Peripheral blood mononuclear cell (primary cell): Measurements from ENCODE around the genes PRR20G and PODXL2.

DNA sequence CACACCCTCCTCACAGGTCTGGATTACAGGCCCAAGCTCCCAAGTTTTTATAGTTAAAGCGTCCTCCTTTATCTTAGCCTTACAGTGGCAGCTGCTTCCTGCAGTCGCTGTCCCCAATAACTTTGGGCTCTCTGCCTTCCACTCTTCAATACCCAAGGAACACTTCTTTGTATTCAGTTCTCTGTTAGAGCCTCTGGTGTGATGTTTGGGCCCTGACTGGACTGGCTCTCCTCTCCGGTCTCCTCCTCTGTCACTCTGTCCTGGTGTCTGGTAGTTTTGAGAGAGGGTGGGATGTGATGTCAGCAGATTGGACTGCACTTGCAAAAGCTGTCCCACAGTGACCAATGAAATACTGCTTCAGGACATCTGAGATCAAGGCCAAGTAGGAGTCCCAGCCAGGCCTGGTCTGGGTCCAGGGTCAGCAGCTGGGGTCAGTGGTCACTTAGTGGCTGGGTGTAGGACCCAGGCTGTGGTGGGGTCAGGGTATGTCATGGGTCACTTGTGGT is 21.0 kb downstream of the ALDH1L1 start:
- PRO-cap, 8 experiments: no peak in any of the 8 experiments

DNA sequence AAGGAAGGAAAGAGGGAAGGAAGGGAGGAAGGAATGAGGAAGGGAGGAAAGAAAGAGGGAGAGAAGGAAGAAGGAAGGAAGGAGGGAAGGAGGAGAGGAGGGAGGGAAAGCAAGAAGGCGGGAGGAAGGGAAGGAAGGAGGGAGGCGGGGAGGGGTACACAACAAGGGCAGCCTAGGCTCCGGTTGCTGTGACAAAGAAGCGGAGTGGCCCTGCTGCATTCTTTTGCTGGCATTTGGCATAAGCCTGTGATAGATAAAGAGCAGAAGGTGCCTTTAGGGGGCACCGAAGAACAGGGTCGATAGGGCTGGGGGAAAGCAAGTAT is 32.1 kb upstream of the ALDH1L1 start:
- PRO-cap, 8 experiments: no peak in any of the 8 experiments

DNA sequence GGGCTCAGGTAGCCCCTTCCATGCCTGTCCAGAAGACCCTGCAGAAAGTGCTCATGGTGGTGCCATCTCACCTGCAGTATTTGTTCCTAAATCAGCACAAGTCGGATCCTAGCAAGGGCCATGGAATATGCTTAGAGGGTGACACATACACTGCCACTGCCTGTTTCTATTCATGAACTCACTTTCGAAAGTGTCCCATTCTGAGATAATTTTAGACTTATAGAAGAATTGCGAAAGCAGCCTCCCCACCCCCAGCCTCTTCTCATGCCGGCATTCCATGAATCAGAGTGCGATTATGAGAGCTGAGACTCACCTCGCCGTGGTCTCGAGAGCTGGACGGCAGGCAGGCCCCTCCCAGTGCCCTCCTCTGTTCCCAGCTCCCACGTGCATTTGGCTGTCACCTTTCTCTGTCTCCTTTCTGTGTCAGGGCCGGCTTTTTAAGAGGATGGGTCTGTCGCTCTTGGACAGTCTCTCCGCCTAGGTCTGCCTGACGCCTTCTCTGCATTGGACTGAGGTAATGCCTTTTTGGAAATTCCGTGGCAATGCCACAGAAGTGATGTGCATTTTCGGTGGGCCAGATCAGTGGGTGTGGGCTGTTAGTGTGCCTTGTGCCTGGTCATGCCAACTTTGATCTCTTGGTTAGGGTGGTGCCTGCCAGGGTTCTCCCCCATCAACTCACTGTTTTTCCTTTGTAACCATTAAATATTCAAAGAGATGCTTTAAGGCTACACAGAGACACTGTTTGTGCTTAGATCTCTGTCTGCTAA is 63.4 kb downstream of the KLF15 start:
- PRO-cap, 8 experiments: no peak in any of the 8 experiments

DNA sequence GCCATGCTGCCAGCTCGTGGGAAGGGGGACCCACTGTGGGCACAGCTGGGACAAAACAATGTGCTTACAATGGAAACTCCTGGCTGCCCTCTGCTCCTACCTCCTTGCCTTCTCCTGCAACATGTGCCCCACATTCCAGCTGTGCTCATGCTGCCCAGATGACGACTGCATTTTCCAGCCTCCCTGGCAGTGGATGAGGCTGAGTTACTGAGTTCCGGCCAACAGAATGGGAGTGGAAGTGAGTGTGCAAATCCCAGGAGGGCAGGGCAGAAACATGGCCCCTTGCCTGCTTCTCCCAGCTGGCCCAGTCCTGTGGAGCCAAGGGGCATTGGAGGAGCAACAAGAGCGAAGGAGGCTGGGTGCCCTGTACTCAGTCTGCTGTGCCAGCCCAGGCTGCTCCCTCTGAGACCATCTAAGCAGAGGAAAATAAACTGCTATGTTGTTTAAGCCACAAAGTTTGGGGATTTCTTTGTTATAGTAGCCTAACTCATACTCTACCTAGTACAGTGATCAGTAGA is 17.1 kb downstream of the KLF15 start:
- PRO-cap, 8 experiments: no peak in any of the 8 experiments

GRCh38 chr3:126354734-126355199 is 2.4 kb downstream of the KLF15 start:
- PRO-cap, 8 experiments: no peak in any of the 8 experiments

DNA sequence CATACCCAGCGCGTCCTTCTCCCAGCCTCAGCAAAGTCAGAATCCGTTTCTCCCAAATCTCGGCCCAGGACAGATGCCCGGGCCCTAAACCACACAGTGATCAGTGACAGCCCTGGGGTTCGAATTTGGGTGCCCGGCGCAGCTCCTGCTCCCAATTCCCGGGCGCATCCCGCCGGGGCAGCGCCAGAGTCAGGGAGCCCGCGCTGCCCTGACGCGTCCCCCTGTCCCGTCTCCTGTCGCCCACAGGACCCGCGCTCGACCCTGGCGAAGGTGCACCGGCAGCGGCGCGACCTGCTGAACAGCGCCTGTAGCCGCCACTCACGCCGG is 17.3 kb downstream of the C3orf22 start:
- PRO-cap, 8 experiments: no peak in any of the 8 experiments

DNA sequence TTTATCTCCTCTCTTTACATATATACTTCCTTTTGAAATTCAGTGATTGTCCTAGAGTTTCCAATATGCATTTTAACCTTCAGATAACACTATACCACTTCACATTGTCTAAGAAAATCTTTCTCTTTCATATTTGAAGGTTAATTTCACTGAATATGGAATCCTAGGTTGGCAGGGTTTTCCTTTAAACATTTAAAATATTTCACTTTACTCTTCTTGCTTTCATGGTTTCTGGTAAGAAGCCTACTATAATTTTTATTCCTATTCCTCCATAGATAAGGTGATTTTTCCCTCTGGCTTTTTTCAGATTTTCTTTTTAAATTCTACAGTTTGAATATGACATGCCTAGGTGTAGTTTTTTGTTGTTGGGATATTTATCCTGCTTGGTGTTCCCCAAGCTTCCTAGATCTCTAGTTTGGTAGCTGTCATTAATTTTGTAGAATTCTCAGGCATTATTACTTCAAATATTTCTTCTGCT is 42.1 kb upstream of the C3orf22 start:
- PRO-cap, 8 experiments: no peak in any of the 8 experiments

DNA sequence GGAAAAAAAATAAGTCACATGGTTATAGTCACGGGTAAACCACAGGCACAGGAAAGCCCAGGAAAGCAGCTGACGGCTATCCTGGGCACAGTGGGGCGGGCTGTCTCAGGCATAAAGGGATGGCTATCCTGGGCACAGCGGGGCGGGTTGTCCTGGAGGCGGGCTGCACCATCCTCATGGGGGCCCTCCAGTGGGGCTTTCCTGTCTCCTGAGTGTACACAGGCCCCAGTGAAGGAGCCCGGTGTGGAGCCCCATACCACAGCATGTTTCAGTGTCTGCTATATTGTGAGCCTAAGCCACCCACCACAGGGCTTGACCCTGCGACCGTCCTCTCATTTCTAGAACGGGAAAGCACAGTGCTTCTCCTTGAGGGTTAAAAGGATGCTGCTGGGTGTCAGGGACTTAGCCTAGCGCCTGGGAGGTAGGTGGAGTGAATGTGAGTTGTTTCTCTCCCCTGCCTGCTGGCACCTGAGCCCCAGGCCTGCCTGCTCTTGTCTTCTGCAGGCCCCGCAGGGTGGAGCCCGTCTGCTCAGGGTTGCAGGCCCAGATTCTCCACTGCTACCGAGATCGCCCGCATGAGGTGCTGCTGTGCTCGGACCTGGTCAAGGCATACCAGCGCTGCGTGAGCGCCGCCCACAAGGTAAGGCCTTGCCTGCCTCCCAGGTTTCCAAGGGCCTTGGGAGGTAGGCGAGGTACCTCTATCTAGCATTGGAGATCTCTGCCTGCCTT is 25.8 kb upstream of the PLXNA1 start:
- PRO-cap, 8 experiments: no peak in any of the 8 experiments

GRCh38 chr3:126961192-126961546 is 21.7 kb upstream of the PLXNA1 start:
- PRO-cap, 8 experiments: no peak in any of the 8 experiments

GRCh38 chr3:127287815-127288386 is at the start of gene PRR20G:
Gene PRR20G, minus strand, starts transcription at chr3:127288046.
- PRO-cap, 8 experiments: no peak in any of the 8 experiments

DNA sequence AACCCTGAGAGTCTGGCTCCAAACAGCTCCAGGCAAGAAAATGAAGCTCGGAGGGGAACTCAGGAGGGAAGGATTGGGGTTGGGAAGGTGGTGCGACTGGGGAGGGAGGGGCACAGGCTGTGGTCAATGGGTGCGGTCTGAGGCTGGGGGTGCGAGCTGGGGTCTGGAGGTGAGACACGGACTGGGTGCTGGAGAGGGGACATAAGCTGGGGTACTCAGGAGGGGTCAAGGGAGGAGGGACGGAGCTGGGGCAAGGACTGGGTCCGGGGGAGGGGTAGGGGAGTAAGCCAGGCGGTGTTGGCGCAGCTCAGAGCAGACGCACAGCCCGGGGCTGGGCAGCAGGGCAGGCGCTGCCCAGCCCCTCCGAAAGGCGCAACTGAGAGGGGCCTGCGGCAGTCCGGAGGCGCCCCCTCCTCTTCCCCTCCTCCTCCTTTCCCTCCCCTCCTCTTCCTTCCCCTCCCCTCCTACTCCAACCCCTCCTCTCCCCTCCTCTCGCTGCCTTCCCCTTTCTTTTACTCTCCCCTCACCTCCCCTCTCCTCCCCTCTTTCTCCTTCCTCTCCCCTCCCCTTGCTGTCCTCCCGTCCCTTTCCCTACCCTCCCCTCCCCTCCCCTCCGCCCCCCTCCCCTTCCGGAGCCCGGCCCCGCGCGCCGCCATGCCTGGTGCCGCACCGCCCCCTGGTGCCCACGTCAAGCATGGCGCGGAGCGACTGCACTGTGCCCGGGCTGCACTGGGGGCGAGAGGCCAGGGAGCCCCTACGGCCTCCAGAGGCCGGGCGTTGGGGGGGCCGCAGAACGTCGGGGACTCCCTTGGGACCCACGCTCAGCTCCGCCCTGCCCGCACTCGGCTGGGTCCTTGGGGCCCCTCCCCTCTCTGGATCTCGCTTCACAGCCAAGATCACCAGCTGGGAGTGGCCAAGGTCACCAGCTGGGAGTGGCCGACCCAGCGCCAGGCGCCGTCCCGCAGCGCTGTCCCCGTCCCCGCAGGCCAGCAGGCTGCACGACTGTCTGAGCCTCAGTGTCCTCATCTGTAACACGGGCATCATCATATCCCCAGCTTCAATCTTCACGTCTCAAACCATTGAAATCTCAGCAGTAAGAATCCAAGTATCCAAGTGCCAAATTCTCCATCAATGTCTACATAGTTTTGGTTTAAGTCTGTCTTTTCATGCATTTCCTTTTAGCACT is 42.9 kb downstream of the TPRA1 start:
- PRO-cap, 8 experiments: no peak in any of the 8 experiments

DNA sequence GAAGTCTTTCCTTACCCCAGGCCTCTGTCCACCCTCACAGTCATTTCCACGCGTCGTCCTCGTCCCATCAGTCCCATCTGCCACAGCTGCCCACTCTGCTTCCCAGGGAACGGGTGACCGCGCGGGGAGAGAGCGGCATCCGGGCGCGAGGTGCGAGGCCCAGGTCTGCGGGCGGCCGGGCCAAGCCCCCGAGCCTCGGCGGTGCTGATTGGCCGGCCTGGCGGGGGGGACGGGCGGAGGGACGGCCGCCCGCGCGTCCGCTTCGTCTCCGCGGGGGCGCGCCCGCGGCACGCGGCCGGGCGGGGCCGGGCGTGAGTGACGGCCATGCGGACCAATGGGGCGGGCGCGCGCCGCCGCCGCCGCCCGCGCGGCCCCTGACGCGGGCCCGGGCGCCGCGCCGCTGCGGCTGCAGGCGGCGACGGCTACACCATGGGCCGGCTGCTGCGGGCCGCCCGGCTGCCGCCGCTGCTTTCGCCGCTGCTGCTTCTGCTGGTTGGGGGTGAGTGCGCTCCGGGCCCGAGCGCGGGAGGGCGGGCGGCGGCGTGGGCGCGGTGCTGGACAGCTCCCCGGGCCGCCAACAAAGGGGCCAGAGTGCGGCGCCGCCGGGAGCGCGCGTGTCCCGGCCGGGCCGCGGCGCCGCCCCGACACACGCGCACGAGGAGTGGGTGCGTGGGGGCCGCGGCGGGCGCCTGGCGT is at the start of gene PODXL2:
Gene PODXL2 (plus strand): TSS at position 395 of the 696 bp plus-strand sequence.
- PRO-cap, 8 experiments: no peak in any of the 8 experiments

DNA sequence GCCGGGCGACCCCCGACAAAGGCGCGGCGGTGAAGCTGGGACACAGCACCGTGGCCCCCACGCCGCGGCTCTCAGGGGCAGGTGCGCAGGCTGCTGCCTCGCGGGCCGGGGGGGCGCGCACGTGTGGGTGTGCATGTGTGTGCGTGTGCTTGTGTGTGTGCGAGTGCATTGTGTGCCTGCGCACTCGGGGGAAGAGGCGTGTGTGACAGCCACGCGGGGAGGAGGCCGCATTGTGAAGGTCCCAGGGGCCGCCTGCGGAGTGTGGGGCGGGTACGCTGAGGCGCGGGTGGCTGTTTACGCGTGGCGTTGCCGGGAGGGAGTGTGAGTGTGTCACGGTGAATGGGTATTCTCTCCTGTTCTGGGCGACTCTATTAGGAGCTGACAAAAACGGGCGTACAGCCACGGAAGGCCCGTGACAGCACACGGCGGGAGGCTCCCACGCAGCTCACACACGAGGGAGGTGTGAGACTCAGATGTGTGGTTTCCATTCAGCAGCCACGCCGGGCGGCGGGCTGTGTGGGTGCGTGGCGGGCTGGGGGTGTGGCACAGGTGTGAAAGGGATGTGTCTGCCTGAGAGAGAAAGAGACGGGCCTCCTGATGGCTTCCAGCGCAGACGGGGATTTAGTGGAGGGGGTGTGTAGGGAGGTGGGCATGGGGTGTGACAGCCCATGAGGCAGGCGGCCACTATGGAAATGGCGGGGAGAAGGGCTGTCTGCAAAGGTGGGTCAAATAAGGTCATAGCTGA is 674 bp downstream of the PODXL2 start:
- PRO-cap, 8 experiments: no peak in any of the 8 experiments

- PRO-cap, 8 experiments: peak in 7 of 8 experiments; most common plus-strand start chr3:127729827 (in 7)
Observed at GRCh38 chr3:127729533-127730311, 57.0 kb downstream of the ABTB1 start.

DNA sequence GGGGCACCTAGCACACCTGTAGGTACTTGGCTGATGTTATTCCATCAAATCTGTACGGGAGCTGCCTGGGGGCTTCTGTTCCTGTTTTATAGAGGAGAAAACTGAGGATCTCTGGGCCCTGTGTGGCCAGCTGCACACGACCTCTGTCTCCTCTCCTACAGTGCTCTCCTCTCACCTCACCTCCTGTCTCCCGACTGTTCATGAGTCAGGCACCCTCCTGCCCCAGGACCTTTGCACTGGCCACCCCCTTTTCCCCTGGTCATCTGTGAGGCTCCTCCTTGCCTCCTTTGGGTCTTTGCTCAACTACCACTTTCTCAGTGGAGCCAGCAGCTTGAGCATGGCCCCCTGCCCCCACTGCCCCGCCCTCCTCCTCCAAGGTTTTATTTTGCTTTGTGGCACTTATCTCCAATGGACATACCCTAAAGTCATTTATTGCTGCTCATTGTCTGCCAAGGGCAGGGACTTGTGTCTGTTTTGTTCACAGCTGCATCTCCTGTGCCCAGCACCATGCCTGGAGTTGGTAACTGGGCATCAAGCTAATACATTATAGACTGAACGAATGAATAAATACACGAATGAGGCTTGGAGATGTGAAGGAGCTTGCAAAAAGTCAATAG is 64.3 kb downstream of the MGLL start:
- PRO-cap, 8 experiments: no peak in any of the 8 experiments

- PRO-cap, 8 experiments: peak in 5 of 8 experiments; most common plus-strand start chr3:127761682 (in 3); most common minus-strand start chr3:127761529 (in 3)
Observed at GRCh38 chr3:127760993-127761977, 61.0 kb downstream of the MGLL start.

DNA sequence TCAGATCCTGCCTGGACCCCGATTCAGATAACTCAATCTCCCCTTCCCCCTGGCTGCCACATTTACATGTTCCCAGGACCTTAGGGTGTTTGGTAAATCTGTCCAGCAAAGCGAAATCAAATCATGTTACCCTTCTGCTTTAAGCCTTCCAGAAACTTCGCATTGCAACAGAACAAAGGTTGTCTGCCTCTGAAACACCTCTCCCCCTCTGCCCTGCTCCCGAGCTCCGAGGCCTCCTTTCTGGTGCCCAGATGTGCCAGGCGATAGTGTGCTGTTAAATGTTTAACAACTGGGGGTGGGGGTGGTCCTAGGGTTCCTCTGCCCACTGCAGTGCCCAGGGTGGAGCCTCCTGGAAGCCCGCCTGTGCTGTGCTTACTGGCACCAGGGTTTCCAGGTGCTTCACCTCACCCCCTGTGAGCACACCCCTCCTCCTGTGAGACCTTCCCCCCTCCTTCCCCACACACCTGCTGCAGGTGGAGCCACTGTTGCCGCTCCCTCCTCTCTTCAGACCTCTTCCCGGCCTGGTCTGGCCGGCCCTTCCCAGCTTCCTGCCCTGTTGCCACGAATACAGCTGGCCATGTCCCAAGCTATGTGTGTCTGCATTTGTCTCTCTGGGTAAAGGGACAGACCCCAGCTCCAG is 37.4 kb downstream of the MGLL start:
- PRO-cap, 8 experiments: no peak in any of the 8 experiments

DNA sequence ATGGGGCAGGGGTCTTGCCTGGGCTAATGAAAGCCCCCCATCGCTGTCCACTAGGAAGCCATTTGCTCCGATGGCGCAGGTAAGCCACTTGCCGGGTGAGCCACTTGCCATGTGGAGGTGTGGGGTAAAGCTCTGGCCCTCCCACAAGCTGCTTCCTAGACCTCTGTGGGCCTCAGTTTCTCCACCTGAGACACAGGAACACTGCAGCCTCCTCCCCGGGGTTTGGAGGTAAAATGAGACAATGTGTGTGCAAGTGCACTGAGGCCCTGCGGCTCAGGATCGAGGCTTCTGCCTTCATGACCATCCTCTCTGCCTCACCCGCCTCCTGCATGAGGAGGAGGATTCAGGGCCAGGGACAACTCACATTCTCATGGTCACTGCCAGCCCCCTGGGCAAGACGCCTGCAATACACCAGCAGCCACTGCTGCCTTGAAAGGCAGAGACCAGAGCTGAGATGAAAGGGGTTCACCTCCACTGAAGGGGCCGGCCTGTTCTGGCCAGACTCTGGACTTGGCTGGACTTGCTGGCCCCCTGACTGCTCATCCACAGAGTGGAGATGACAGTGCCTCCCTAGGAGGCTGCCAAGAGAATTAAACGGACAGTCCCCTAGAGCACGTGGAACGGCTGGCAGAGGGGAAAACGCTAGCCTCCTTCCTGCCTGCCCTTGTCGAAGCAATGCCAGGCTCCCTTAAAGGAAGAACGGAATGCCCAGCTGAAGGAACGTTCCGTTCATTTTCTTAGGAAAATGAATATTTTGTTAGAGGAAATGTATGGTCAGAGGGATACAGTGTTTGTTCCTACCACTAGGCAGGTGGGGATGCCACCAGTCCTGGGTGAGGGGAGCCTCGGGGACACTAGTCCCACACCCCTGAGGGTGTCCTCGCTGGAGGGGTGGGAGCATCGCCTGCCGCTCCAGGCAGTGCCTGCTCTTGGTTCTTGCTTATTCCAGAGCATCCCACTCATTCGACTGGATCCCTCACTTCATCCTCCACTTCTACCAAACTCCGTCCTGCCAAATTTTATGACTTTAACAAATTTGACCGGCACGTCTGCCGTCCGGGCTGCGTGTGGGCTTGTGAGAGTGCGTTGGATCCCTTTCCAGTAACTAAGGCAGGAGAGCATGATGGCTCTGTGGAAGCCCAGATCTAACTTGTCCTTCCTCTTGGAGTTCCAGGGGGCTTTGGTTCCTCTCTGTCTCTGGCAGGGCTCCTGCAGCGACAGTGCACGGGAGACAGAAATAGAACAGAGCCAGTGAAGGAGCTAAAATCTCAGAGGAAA is 35.1 kb downstream of the MGLL start:
- PRO-cap, 8 experiments: no peak in any of the 8 experiments

DNA sequence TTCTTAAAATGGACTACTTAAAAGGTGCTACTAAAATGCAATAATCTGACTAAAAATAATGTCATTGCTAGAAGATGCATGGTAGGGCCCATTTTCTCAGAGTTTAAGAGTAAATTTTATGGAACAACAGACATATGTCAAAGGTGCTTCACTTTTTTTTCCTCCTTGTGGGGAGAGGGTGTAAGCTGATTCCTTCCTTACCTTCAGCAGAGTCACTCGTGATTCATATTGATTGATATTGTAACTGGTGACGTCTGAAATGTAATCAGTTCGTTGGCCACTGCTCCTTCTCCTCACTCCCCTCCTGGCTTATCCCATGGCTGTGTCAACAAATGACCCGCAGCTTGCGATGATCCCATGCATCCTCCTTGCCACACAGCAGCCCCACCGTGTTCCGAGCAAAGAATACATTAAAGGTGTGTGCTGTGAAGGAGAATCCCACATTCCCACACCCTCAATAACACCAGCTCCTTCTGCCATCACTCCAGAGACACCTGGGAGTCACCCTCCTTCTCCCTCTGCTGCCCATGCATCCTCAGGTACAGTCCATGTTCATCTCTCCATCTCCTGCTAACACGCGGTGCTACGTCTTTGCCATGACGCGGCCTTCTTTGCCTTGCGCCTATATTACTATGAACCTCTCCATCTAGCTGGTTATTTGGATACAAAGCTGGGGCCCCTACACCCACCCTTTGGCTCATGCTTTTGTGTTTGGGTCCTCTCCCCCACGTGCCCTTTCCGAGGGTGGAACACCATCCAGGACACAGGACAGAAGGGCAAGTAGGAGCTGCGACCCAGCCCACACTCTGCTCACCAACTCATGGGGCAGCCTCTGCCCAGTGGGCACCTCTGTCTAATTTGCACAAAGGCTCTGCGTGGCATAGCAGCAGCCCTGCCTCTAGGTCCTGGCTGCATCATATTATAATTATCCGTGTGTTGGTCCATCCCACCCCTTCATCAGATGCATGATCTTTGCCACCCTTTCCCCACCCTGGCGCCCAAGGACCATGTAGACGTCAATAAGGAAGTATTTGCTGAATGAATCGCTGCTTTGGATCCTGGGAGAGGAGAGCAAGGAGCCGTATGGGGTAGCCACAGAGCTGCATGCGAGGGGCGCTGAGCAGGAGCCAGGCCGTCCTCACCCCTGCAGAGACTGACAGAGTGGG is 7.0 kb downstream of the MGLL start:
- PRO-cap, 8 experiments: no peak in any of the 8 experiments

GRCh38 chr3:127911367-127912051 is 3.5 kb upstream of the KBTBD12 start:
- PRO-cap, 8 experiments: no peak in any of the 8 experiments